M059J (cell line): ENCODE measurements around the gene BCLAF1.

DNA sequence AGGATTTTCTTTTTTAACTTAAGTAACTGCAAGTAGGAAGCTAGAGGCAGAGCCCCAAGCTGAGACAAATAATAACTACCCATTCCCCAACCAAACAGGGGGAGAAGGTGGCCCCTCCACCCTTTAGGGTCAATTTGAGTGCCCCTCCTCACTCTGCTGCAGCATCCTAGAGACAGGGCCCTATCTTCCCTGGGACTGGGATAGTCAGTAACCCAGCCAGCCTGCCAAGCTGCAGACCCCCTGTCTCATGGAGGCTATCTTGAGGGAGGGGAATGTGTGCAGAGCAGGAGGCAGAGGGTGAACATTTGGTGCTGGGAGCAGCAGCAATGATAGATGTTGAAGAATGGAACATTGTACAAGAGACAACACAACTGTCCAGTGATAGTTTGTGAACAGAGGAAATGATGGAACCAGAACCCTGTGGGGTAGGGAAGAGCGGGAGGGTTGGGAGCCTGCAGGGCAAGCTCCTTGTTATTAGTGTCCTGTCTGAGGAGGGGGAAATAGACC, 61.6 kb upstream of the SLC2A12 start:
- RAMPAGE, long total RNA, result no peak

- RAMPAGE, long total RNA, result no peak
Observed at GRCh38 chr6:134172551-134173701, 120.5 kb upstream of the SLC2A12 start.

- RAMPAGE, long total RNA, result no peak
Observed at GRCh38 chr6:134315893-134316395, 2.0 kb downstream of the SGK1 start.

DNA sequence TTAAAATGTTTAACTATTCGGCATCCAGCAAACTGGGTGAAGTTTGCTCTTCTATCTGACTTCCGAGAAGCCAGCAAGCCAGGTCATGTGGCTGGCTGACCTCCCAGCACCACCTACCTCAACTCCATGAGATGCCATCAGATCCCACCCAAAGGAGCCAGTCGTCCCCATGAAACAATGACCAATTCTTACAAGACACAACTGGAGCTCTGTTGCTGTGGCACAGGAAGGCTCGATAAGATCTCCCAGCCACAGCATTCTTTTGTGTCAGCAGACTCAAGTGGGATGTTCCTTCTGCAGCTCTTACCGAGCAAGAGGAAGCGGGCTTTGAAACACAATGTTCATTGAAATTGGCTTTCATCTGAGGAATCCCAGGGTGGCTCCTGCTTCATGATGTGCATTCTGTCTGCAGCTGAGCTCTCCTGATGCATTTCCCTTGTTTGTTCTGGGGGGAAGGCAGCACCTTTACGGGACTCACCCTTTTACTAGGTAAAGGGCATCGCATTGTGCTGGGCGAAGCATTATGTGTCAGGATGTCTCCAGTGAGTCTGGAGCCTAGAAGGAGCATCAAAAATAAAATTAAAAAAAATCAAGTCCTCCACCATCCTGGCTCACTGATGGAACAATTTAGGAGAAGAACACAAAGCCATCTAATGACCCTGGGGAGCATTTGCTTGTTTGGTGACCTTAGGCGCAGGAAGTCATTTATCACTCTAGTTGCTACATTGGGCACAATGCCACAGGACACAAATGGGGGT, 222.0 kb upstream of the SGK1 start:
- RAMPAGE, long total RNA, result no peak

DNA sequence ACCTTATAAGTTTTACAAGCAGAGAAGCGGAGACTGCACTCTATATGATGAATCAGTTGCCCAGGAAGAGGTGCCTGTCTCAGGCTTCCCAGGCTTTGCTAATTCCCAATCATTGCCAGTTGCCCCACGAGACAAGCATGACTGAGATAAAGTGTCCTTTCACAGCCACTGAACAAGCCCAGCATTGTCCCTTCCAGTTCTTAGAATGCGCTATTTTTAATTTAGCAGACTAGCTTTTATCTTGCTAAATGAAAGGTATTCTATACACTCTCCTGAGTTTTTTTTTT, 260.7 kb downstream of the ALDH8A1 start:
- RAMPAGE, long total RNA, result no peak

- RAMPAGE, long total RNA, result no peak
Observed at GRCh38 chr6:134848409-134848750, 101.5 kb downstream of the ALDH8A1 start.

DNA sequence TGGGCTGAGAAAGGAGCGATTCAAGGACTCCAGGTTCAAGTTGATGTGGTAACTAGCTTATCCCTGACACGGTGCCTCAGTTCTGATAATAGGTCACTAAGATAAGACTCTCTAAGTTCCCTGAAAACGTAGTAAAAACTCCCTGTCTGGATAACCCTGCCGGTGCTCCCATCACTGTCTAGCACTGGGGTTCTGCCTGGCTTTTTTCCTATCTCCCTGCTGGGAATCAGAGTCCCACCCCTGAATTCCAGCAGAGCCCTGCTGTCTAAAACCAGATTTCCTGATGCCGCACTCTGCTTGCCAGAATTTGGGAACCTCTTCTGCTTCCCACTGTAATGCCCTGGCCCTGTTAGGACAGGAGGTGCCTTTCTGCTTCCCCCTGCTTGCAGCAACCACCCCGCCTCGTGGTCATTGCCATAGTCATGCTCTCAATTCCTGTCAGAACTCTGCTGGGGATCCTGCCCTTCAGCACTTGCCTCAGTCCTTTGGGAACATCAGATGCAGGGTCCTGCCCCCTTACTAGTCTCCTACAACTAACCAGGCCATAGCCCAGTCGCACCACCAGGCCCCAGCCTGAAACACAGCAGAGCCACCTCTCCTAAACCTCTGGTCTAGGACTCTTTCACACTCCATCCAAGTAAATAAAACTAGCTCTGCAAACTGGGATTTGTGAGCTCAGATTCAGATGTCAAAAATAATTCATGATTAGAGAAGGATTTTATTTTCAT, 47.5 kb downstream of the ALDH8A1 start:
- RAMPAGE, long total RNA, result no peak

DNA sequence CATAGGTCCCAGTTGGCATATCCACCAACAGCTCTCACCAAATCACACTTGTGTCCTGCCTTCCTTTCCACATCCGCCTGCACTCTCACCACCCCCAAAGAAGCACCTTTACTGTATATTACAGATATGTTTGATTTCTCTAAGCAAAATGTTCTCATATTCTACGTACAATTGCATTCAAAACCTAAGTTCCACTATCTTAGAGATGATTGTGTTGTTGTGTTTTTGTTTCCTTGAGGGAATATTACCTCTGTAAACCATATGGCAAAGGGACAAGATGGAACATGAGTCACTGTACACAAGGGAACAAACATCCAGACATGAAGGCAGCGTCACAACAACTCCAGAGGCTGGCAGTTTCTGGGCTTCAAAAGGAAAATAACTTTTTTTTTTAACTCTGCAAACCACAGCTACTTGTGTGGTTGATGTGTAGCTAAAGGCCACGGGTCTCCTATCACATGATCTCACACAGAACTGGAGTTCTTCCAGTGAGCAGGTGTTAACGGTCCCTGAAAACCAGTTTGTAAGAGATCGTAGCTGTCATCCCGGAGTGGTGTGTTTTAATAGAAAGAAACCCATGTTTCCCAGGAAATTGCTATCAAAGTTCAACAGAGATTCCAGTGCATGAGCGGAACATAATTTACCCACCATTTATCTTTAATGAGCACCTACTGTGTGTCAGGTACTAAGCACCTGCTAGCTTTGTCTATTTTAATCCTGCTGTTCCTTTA, 33.1 kb upstream of the HBS1L start:
- RAMPAGE, long total RNA, result no peak

GRCh38 chr6:135191717-135192156, 10.6 kb downstream of the MYB start:
- RAMPAGE, long total RNA, result no peak

- RAMPAGE, long total RNA, result no peak
Observed at GRCh38 chr6:135352290-135352745, 145.2 kb downstream of the AHI1 start.

GRCh38 chr6:135498129-135499078, 864 bp upstream of the AHI1 start:
- RAMPAGE, long total RNA, result no peak

DNA sequence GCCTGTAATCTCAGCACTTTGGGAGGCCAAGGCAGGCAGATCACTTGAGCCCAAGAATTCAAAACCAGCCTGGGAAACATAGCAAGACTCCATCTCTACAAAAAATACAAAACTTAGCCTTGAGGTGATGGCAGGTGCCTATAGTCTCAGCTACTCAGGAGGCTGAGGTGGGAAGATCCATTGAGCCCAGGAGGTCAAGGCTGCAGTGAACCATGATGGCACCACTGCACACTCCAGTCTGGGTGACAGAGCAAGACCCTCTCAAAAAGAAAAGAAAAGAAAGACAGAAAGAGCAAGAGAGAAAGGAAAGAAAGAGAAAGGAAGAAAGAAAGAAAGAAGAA, 105.0 kb downstream of the PDE7B start:
- RAMPAGE, long total RNA, result no peak

GRCh38 chr6:136226780-136227467, 23.2 kb downstream of the MTFR2 start:
- RAMPAGE, long total RNA, result no peak

DNA sequence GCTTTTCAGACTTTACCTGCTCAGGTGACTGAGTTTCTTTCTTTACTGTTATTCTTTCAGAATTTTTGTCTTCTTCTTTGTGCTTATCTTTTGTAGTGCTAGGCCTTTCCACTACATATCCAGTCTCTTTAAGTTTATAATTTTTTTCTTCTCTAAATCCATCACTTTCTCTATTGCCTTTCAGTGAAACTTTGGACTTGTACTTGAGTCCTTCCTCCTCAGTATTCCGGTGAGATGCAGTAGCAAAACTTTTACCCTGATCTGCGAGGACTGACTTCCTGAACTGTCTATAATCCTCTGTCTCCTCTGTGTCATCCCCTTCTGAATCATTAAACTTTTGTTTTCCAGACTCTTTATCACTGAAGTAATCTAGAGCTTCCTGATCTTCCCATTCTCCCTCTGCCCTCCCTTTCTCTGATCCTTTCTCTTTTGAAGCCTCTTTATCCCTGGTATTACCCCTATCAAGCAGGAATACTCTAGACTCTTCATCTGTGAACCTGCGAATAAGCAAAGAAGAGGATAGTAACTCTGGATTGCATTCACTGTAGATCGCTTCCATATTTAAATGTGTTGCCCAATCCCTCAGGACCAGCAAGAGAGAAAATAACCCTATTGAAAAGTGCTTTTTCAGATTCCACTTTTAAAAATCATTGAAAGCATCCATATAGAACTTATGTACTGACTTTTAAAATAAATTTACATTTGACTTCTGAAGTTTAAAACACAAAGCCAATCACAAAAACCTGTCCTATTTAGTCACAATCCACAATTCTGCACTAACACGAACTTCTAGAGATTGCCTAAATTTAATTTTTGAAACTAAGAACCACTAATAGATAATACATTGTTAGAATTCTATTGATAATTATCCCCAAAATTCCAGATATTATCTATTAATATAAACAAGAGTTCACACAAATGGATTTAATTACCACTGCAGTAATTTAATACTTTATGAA, 13.4 kb downstream of the BCLAF1 start:
- RAMPAGE, long total RNA, result no peak

DNA sequence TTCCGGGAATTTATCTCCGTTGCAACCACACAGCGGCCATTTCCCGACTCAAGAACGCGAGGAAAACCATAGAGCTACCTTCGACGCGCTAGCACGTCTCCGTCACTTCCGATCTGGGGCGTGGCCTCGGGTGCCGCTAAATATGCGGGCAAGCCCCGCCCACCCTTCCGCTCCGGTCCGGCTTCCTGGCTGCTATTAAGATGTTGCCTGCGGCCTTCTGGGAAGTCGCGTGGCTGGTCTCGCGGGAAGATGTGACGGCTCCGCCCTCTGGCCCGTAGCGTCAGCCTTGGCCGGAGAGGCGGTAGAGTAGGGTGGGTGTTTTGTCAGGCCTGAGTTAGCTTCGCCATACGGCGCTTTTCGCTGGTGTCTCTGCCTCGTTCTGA, at the start of gene BCLAF1:
BCLAF1 (minus strand) TSS at position 115 of the 383 bp plus-strand sequence.
- RAMPAGE, long total RNA, result no peak

DNA sequence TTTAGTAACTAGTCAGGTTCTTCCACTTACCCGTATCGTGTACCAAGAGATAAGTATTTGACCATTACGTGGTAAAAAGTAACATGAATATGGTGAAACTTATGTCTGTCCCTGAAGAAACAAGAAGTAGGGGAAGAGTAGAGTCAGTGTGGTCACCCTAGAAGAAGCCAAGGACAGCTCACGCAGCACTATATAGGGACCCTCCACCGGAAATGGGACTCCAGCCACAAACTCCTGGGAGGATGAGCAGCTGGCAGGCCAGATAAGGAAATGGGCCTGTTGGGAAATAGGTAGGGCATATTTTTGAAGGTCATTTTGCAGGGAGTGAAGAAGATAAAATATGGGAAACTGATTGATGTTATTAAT, 123.2 kb downstream of the MAP7 start:
- RAMPAGE, long total RNA, result no peak

DNA sequence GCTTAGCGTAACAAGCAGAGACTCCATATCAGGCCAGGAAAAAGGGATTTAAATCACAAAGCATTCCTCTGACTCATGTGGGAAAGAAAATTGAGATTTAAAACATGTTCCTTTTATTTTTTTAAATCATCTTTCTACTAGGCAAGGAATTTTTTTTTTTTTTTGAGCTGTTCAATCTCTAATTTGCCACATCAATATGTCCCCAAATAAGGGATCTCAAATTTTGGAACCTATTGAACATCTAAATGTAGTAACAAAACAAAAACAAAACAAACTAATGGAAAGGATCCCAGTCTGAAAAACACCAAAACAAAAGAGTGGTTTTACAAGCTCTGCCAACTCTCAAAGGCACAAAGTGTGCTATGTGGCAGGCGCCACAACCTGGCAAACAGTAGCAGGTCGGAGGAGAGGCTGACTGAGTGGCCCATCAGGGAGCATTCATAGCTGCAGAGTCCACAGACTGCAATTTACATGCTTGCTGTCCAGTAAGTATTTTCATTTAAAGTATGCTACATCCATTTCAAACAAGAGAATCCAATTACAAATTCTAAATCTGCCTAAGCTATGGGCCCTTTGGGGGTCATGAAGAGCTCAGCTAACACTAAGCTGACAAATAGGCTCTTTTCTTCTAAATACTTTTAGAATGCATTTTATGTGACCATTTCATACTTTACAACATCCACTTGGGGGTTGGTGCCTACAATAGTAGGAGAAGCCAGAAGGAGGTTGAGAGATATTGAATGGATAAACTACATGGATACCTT, 115.6 kb downstream of the MAP7 start:
- RAMPAGE, long total RNA, result no peak

DNA sequence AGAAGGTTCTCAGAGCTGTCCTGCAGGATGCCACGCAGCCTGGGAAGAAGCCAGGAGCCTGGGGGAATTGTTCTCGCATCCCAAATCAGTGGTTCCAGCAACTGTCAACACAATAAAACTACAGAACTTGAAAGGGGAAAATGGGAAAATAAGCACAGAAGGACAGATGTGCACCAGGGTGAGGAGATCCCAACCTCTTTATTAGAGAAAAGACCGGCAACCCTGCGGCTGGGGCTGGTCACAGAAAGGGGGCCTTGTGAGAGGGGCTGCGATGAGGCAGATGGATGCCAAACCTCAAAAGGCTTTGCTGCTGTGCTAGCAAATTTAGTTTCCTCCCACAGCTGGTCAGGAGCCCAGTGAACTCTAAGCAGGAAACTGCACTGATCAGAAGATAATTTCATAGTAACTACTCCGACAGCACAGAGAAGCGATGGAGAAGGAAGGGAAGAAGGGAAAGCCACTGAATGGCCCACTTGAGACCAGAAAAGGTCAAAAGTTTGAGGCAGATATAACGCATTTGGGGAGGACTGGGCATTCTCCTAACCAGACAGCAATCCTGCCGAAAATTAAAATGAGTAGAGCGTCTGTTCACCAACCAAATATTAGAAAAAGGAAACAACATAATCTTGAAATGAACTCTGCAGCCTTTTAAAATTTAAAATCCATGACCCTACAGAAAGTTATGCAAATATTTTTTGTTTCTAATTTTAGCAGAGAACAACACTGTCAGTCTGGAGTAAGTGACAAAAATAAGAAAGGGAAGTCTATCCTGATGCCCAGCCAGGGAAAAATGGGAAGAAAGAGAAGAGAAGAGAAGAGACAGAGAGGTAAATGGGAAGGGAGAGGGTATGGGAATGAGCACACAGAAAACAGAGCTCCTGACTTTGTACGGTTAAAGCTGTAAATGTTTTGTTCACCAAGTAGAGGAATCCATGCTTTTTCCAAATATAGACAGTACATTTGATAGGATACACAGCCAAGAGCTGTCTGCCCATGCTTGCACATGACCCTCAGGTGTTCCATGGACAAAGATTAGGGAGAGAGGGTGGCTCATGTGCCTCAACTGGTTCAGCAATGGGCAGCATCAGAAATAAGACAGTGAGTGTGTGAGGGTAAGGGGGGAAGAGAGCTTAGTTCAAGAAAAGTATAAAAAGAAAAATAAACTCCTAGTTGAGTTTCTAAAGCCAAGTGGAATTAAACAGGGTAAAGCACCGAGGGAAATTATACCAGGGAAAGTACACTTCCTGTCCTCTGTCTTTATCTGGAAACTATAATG, 30.4 kb downstream of the MAP3K5 start:
- RAMPAGE, long total RNA, result no peak

GRCh38 chr6:136771402-136771798, 20.9 kb downstream of the MAP3K5 start:
- RAMPAGE, long total RNA, result no peak

- RAMPAGE, long total RNA, result no peak
Observed at GRCh38 chr6:137216086-137216398, 3.1 kb downstream of the IFNGR1 start.